HGPS cell (cell line): ENCODE results near the genes BSG, WDR18 and GRIN3B.

DNA sequence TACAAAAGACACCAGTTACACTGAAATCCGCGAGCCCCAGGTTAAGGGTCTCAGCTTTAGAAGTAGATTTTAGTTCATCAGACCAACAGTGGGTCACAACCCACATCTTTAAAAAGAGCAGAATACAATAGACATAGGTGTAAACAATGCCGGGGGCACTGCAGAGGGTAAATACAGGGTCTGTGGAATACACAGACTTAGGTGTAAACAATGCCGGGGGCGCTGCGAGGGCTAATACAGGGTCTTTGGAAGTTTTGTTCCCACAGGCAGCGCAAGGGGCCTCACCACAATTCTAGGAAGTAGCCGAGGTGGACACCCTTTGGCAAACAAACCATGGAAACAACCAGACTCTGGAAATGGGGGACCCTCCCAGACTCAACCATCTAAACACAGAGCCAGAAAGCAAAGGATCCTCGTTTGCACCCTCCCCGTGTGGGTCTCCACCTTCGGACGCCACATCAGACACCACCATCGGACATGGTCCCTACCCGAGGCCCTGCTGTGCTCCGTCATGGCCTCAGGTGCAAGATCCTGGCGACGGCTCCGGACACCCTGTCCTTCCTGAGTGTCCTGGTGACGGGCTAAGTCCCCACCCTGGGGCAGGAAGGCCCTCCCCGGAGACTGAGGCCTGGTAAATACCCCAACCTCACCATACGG, 16.6 kb upstream of the PLPP2 start:
- RRBS, result 97% methylated on average over 4 of the region's 21 CpGs

DNA sequence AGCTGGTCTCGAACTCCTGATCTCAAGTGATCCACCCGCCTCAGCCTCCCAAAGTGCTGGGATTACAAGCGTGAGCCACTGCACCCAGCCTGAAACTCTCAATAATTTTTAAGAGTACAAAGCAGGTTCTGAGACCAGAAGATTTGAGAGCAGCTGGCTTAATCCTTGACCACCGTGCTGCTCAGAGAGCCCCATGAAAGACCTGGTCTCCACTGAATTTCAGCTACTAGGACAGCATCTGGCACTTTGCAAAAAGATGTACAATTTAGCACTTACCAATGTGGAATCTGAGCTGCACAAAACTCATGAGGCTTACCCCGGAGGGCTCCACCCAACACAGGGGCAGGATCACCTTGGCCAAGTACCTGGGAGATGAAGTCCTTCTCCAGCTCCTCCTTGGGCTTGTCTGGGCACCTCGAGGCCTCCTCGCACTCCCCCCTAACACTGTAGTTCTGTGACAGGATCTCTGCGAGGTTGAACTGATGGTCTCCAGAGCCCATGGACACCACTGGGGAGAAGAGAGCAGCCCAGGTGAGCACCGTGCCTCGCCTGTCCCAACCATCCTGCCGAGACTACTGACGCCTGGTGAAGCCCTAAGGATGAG, 10.5 kb downstream of the MIER2 start:
- RRBS, result no CpG with 5 or more reads among the region's 12 CpGs

DNA sequence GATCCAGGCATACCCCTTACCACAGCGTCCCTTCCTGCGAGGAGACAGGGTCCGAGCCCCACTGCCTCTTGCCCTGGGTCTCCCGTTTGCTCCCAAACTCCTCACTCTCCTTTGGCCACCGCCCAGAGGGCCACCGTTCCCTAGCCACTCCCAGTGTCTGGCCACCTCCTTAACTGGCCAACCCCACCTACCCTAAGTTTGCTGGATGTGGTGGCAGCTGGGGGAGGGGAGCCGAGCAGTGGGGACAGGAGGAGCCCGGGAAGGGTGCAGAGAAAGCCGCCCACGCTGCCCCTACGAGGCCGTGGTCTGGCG, 1.9 kb downstream of the THEG start:
- RRBS, result no CpG with 5 or more reads among the region's 13 CpGs

DNA sequence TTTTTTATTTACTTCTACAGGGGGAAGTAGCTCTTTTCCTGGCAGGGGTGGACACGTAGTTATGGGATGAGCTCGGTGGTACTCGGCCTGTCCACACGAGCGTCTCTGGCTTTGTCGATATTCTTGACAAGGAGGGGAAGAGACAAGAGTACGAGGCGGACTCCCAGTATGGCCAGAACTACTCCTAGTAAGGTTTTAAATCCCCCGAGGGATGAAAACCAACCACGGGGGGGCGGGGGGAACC, 5.6 kb upstream of the BSG start:
- RRBS, result no CpG with 5 or more reads among the region's 11 CpGs

DNA sequence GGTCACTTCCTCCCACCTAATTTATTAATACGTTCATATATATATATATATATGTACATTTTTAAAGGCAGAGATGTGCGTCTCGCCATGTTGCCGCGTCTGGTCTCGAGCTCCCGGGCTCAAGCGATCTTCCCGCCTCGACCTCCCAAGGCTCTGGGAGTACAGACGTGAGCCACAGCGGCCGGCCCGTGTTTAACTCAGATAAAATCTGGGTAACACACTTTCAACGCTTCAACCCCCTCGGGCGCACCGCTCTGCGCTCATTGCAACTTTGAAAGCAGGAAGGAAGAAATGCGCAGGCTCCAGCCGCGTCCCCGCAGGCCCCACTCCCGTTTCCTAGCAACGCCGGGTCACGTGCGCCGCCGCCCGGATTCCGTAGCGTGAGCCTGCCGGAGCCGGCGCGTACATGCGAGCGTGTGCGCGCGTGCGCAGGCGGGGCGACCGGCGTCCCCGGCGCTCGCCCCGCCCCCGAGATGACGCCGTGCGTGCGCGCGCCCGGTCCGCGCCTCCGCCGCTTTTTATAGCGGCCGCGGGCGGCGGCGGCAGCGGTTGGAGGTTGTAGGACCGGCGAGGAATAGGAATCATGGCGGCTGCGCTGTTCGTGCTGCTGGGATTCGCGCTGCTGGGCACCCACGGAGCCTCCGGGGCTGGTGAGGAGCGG, at the start of gene BSG:
Gene BSG, plus strand, starts transcription at position 545 of the 661 bp plus-strand sequence.
- RRBS, result 2% methylated on average over 44 of the region's 80 CpGs

DNA sequence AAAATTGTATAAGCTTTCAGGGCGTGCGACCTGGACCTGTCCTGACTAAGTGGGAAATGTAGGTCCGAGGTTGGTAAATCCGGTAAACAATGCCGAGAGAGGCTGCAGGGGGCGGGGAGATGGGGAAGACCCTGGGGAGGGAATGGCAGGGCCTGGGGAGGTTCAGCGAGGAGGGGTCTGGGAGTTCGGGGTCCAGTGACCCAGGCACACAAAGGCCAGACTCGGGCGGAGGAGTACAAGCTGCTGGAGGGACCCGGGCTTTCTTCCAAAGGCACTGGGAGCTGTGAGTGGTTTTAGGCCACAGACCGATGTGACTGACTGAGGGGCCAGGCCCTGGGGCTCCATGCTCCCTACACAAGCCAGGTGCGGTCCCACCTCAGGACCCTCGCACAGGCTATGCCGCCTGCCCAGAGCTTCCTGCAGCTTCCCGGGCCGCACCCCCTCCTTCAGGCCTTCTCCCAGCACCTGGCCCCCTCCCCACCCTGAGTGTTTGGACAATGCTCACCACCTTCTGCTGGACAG, 3.1 kb upstream of the HCN2 start:
- RRBS, result no CpG with 5 or more reads among the region's 17 CpGs

DNA sequence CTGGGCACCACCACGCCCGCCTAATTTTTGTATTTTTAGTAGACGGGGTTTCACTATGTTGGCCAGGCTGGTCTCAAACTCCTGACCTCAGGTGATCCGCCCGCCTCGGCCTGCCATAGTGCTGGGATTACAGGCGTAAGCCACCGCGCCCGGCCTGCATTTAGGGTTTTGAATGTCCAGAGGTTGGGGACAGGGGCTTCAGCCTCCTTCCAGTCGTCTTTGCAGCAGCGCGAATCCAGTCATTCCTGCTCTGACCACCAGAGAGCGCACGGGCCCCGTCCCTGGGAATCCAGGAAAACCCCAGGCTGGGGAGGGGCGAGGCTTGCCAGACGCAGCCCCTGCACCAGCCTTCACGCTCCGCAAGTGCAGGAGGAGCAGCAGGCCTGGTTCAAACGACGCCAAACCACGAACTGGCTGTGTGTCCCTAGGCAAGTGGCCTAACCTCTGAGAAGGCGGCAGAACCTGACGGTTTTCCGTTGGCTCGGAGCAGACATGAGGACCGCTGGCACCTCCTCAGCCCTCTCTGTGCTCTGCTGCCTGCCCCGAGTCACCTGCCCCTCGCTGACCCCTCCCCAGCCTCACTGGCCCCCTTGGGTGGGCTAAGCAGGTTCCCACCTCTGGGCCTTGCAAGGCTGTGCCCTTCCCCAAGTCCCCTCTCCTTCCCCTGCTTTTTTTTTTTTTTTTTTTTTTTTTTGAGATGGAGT, 1.9 kb upstream of the RNF126 start:
- RRBS, result no CpG with 5 or more reads among the region's 30 CpGs

GRCh38 chr19:681798-683124, 6.1 kb downstream of the FSTL3 start:
- RRBS, result 88% methylated on average over 14 of the region's 41 CpGs

- RRBS, result 21% methylated on average over 5 of the region's 21 CpGs
Measured at GRCh38 chr19:703552-704007, 5.2 kb upstream of the PALM start.

DNA sequence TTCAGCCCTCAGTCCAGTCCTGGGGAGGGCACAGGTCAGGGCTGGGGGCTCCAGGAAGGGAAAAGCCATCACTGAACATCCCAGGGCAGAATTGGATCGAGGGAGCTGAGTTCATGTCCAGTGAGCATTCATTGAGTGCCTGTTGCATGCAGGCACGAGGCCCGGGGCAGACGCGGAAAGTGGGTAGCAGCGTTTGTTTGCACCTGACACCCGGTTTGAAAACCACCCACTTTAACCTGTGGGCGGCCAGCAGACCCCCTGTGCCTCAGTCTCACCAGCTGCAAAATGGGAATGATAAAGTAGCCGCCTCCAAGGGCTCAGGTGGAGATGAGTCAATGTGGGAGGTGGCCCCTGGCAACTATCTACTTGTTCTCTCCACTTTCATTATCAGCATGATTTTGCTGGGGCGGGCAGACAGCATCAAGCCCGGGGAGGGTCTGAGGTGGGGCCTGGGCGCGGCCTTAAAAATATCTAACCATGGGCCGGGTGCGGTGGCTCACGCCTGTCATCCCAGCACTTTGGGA, 4.1 kb downstream of the PLPPR3 start:
- RRBS, result 95% methylated on average over 9 of the region's 16 CpGs

DNA sequence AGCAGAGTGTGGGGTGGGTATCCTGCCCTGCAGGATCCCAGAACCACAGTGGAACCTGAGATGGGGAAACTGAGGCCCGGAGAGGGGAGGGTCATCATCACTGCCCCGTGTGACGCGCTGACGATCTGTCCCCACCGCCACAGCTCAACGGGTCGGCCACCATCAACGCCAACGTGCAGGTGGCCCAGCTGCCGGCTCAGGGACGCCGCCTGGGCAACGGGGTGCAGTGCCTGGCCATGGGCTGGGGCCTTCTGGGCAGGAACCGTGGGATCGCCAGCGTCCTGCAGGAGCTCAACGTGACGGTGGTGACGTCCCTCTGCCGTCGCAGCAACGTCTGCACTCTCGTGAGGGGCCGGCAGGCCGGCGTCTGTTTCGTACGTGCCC, 3.3 kb downstream of the ELANE start:
- RRBS, result 76% methylated on average over 9 of the region's 29 CpGs

DNA sequence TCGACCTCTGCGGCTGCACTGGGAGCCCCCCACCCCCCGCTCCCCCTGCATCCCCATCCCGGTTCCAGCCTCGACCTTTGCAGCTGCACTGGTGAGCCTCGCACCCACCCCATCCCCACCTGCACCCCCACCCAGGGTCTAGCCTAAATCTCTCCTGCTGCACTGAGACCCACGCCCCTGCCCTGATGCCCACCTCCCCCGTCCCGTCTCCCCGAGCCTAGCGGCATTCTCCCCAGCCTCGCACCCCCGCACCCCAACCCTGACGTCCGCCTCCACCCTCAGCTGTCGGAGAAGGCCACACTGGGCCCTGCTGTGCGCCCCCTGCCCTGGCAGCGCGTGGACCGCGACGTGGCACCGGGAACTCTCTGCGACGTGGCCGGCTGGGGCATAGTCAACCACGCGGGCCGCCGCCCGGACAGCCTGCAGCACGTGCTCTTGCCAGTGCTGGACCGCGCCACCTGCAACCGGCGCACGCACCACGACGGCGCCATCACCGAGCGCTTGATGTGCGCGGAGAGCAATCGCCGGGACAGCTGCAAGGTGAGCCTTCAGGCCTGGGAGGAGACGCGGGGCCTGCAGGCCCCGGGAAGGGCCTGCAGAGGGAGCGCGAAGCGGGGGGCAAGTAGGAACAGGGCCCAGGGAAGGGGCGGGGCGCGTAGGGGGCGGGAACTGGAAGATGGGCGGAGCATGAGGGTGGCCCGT, 2.1 kb downstream of the CFD start:
- RRBS, result 37% methylated on average over 28 of the region's 58 CpGs

DNA sequence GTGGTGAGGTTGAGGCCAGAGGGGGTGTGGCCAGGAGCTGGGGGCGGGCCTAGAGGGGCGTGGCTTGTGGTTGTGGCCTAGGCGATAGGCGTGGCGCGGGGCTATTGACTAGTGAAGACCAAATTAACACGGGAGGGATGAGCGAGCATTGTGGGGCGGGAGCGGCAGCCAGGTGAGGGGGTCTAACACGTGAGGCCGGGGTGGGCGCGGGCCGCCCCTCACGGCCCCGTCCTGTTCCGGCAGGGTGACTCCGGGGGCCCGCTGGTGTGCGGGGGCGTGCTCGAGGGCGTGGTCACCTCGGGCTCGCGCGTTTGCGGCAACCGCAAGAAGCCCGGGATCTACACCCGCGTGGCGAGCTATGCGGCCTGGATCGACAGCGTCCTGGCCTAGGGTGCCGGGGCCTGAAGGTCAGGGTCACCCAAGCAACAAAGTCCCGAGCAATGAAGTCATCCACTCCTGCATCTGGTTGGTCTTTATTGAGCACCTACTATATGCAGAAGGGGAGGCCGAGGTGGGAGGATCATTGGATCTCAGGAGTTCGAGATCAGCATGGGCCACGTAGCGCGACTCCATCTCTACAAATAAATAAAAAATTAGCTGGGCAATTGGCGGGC, 3.5 kb downstream of the CFD start:
- RRBS, result 14% methylated on average over 26 of the region's 45 CpGs

DNA sequence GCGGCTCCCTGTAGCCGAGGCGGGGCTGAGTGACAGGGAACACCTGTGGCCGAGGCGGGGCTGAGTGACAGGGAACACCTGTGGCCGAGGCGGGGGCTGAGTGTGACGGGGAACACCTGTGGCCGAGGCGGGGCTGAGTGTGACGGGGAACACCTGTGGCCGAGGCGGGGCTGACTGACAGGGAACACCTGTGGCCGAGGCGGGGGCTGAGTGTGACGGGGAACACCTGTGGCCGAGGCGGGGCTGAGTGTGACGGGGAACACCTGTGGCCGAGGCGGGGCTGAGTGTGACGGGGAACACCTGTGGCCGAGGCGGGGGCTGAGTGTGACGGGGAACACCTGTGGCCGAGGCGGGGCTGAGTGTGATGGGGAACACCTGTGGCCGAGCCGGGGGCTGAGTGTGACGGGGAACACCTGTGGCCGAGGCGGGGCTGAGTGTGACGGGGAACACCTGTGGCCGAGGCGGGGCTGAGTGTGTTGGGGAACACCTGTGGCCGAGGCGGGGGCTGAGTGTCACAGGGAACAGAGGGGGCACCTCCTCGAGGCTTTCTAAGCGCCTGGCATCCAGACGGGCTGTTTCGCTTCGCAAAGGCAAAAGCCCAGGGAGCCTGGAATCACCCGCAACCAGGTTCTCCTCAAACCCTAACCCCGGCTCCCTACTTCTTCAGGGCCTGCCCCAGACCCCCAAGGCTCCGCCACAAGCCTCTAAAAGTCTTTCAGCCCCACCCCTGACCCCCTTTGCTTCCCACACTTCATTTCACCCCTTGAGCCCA, 1.2 kb downstream of the MED16 start:
- RRBS, result no CpG with 5 or more reads among the region's 45 CpGs

- RRBS, result 94% methylated on average over 4 of the region's 23 CpGs
Measured at GRCh38 chr19:901759-902743, 9.1 kb upstream of the MED16 start.

DNA sequence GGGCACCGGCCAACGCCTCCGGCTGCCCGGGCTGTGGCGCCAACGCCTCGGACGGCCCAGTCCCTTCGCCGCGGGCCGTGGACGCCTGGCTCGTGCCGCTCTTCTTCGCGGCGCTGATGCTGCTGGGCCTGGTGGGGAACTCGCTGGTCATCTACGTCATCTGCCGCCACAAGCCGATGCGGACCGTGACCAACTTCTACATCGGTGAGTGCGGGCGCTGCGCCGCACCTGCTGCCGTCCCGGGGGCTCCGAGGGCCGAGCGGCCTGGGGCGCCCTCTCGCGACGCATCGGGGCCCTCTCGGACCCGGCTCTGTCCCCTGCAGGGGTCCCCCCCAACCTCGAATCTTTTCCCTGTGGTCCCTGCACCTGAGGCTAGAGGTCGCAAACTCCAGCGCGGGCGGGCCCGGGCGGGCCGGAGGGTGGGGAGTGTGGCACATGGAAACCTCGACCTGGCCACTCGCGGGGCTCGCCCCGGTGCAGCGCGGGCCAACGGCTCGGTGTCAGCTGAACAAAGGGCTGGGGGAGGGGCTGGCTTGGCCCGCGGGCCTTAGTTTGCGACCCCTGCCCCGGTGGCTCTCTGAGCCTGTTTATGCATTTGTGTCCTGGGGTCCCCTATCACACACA, 522 bp downstream of the KISS1R start:
- RRBS, result 3% methylated on average over 31 of the region's 62 CpGs

- RRBS, result 57% methylated on average over 3 of the region's 13 CpGs
Measured at GRCh38 chr19:944894-945267, 19.0 kb downstream of the ARID3A start.

DNA sequence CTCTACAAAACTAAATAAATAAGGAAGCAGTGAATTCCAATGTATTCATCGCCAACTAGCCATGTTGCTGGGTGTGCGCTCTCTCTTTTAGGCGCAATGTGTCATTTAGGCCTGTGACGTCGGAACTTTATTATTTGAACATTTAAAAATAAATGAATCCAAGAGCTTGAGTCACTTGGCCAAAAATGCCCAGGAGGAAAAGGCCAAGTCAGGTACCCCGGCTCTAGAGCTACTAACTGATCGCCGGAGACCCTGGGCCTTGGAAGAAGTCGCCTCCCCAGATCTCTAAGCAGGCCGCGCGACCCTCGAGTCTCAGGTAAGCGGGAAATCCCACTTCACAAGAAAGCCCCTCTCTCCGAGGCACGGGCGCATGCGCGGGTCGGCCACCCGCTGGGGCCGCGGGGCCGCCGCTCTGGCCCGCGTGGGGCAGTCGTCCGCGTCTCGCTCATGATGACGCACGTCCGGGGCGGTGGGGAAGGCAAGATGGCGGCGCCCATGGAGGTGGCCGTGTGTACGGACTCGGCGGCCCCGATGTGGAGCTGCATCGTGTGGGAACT, at the start of gene WDR18:
Gene WDR18, plus strand, starts transcription at position 475 of the 557 bp plus-strand sequence.
- RRBS, result no CpG with 5 or more reads among the region's 43 CpGs

DNA sequence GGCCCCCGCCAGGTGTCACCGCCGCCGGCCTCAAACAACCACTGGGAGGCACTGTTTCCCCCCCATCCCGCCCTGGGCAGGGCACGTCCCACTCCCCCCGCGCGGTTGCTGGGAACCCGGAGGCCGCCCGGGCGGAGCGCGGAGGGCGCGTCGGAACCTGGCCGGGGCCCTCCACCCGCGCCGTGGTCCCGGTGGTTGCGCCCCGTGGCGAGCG, at the start of gene GRIN3B:
Gene GRIN3B, plus strand, starts transcription at position 213 of the 214 bp plus-strand sequence.
- RRBS, result 1% methylated on average over 11 of the region's 27 CpGs

- RRBS, result 71% methylated on average over 7 of the region's 31 CpGs
Measured at GRCh38 chr19:1086375-1087246, 8.6 kb downstream of the POLR2E start.